SJCRH30 (cell line): ENCODE measurements around the genes EEFSEC and HMCES.

DNA sequence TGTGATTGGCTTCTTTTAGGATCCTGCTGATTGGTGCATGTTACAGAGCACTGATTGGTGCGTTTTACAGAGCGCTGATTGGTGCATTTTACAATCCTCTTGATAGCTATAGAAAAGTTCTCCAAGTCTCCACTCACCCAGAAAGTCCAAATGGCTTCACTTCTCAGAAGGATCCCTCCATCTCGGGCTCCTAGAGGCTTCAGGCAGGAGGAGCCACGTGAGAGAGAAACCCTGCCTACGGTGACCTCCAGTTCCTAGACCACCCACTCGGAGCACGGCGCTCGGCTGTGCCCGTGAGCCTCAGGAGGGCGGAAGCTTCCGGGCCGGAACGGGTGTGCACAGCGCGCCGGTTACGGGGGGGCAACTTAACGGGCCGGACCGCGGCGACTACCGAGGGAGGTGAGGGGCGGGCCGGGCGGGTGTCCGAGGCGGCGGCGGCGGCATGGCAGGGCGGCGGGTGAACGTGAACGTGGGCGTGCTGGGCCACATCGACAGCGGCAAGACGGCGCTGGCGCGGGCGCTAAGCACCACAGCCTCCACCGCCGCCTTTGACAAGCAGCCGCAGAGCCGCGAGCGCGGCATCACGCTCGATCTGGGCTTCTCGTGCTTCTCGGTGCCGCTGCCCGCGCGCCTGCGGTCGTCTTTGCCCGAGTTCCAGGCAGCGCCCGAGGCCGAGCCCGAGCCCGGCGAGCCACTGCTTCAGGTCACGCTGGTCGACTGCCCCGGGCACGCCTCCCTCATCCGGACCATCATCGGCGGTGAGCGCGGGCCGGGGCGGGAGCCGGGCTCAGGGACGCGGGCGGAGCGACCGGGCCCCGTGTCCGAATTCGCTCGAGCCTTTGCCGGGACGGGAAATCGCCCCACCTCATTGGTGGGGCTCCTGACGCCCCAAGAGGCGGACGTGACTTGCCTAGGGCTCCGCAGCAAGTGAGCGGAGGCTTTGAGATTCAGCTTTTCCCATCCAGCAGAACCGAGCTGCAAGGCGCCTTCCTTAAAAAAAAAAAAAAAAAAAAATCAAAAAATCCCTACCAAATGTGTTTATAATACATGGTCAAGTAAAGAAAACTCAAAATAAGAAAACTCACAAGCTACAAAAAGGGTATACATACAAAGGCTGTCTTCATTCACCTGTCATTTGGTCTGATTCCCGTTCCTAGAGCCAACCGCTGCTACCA, at the start of gene EEFSEC:
TSS of gene EEFSEC (plus strand) at position 416 of the 1,175 bp plus-strand sequence.
- RAMPAGE, long total RNA: no peak

DNA sequence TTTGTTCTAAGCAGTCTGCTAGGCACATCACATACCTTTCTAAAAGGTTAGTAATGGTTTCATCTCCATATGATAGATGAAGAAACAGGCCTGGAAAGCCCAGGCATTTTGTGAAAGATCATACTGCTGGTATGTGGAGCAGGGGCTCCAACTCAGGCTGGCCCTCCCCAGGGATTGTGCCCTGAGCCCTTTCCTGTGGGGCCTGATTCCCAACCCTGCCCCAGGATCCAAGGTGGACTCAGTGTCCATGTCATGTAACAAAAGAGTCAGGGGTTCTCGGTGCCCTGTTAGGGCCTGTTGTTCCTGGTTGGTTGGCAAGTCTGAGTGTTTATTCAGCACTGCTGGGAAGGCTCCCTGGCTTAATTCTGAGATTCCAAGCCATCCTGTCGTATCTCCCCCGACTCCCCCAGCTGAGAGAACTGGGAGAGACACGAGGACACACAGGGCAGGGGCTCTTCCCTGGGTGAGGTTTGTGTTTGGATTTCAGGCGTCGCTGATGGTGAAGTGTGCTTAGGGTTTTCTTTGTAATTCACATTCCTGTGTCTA, 78.2 kb downstream of the EEFSEC start:
- RAMPAGE, long total RNA: no peak

DNA sequence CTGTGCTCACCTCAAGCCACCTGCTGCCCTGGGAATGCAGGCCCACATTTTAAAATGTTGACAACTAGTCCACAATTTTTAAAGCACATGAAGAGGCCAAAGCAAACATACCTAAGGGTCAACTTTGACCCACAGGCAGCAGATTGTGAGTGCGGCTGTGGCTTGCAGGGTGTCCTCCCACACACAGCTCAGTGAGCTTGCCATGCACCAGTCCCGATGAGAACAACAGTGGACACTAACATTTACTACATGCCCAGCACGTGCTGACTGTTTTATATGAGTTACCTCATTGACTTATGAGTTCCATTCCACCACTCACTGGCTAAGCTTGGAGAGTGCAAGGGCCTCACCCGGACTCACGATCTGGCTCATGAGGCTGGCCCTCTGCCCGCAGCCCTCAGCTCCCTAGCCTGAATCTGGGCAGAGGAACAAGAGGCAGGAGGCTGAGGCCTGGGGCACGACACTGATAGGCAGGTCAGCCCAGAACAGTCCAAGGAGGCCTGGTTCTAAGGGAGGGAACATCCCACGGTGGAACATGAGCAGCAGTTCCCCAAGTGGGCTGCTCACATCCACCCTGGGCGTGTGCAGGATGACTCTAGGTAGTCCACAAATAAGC, 81.2 kb downstream of the DNAJB8 start:
- RAMPAGE, long total RNA: no peak

- RAMPAGE, long total RNA: no peak
These were observed 39.1 kb downstream of the DNAJB8 start for GRCh38 chr3:128427725-128427924.

- RAMPAGE, long total RNA: no peak
These were observed 33.6 kb downstream of the DNAJB8 start for GRCh38 chr3:128433021-128433548.

DNA sequence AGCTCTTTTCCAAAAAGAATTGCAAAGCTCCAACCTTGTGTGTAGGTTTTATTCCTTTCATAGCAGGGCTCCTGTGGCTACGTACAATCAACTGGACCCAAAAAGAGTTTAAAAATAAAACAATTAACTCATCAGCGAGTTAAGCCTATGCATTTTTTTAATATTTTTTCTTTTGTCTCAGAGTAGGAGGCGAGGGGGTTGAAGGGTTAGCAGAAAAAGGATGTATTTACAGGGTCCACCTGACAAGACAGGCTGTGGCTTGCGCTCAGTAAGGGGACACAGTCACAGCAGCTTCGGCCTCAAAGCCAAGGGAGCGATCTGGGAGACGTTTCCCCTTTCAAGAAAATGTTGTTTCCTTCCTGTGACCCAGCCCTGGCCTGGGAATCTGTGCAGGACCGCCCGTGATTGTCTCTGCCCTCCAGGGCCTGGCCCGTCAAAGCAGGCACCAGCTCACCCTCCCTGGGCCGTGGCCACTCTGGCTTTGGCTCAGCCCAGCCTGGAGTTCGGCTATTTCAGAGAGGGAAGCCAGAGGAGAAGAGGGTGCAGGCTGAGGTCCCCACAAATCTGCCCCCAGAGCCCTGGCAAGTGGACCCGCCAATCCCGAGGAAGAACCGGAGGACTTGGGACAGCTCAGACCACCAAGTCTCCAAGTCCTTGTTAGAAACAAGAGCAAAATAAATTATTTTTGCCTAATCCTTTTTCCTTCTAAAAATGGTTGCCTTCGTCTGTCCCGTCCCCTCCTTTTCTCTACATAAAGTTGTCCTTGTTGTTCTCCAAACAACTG, 12.8 kb downstream of the GATA2 start:
- RAMPAGE, long total RNA: no peak

- RAMPAGE, long total RNA: no peak
These were observed 9.2 kb upstream of the GATA2 start for GRCh38 chr3:128501933-128502820.

DNA sequence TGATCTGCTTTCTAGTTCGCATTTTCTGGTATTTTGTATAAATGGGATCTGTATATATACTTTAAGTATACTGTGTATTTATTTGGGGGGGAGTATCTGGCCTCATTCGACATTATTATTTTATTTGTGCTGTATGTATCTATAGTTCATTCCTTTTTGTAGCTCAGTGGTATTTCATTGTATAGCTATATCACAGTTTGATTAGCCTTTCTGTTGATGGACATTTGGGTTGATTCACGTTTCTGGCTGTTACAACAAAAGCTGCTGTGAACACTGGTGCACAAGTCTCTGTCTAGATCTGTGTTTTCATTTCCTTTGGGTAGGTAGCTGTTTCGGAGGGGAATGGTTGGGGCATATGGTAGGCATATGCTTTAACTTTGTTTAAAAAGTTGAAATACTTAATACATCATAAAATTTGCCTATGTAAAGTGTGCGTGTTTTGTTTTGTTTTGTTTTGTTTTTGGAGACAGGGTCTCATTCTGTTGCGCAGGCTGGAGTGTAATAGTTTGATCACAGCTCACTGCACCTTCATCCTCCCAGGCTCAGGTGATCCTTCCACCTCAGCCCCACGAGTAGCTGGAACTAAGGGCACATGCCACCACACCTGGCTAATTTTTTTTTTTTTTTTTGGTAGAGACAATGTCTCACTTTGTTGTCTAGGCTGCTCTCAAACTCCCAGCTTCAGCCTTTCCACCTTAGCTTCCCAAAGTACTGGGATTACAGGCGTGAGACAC, 42.3 kb downstream of the RAB7A start:
- RAMPAGE, long total RNA: no peak

GRCh38 chr3:128998518-128998987, 2.6 kb upstream of the EFCC1 start:
- RAMPAGE, long total RNA: no peak

- RAMPAGE, long total RNA: no peak
These were observed 841 bp downstream of the EFCC1 start for GRCh38 chr3:129001776-129002513.

DNA sequence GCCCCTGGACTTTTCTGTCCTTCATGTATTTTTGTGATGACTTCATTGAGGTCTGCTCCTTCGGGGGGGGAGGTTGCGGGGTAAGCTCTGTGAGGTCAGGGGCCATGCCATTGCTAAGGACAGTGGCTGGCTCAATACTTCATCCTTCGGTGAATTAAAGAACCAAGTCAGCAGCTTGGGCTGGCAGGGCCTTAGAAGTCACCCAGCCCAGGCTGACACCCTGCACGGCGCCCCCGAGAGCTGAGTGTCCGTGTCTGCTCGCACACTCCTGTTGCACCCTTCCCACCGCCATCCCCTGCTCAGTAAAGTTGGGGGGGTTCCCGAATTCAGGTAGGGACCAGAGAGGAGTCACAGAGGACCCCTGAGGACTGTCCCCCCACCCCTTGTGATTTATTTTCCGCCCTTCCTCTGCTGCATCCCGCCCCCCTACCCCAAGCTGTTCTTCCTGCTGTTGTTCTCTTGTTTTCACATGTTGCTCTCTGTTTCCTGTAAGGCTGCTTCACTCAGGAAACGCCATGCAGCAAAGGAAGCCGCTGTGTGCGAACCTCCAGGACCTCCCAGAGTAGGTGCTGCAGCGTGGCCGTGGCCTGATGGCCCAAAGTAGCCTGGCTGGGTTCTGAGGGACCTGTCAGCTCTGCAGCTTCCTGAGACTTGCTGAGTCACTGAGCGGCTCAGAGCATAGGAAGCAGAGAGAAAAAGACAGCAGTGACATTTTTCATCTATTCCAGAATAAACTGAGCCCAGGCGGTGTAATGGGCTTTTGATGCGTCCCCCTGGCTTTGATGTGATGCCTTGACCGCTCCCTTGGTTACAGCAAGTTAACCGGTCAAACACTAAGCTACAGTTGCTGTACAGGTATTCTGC, 14.5 kb downstream of the EFCC1 start:
- RAMPAGE, long total RNA: no peak

DNA sequence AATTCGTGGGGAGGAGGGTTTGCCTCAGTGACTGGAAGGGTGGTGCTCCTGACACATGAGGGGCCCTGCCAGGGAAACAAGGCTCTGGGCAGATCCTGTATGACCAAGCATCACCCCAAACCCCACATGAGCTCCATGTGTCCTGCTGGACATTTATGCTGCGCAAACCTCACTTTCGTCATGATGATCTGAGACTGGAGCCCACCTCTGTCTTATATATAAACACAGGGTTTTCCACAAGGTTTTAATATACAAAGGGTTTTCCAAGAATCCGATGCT, 19.9 kb downstream of the EFCC1 start:
- RAMPAGE, long total RNA: no peak

DNA sequence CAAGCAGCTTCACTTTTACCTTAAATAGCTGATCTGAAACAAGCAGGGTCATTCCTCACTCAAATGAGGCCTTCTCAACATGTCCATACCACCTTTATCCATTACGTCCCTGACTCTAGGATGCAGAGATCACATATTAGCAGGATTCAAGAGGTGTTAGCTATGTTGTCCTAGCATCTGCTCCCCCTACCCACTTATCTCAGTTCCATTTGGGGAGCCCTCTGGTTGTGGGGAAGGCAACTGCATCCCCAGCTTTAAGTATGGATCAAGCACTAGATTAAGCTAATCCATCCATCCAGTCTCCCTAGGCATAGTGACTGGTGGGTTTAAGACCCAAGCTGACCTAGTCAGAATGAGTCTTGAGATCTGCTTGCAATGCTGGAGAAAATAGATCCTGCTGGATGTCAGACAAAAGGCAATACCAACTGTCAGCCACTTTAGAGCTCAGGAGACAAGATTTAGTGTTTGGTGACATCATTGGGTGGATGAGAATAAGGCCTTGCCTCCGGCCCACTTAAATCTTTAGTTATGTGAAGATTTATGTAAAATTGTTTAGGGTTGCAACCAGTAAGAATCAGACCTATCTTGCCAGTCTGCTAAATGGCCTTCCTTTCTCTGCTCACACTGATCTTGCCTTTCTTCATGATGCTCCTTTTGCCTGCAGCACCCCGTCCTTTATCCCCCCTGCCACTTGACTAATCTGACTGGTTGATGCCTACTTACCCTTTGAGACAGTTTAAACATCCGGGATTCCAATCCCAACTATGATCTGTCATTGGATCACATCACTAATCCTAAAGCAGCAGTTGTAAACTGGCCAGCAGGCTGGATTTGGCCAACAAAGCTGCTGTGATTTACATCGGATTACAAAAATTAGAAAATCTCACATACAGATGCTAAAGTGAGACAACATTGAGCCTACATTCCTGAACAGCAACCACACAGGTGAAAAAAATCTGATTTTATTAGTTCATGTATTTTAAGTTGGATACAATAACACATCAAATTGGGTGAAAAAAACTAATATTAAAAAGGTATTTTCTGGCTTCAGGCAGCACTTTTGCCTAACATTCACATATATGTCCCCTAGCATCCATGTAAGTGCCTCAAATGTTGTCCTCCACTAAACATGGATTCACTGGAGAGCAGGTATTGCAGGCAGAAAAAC, 2.2 kb upstream of the ISY1 start:
- RAMPAGE, long total RNA: no peak

DNA sequence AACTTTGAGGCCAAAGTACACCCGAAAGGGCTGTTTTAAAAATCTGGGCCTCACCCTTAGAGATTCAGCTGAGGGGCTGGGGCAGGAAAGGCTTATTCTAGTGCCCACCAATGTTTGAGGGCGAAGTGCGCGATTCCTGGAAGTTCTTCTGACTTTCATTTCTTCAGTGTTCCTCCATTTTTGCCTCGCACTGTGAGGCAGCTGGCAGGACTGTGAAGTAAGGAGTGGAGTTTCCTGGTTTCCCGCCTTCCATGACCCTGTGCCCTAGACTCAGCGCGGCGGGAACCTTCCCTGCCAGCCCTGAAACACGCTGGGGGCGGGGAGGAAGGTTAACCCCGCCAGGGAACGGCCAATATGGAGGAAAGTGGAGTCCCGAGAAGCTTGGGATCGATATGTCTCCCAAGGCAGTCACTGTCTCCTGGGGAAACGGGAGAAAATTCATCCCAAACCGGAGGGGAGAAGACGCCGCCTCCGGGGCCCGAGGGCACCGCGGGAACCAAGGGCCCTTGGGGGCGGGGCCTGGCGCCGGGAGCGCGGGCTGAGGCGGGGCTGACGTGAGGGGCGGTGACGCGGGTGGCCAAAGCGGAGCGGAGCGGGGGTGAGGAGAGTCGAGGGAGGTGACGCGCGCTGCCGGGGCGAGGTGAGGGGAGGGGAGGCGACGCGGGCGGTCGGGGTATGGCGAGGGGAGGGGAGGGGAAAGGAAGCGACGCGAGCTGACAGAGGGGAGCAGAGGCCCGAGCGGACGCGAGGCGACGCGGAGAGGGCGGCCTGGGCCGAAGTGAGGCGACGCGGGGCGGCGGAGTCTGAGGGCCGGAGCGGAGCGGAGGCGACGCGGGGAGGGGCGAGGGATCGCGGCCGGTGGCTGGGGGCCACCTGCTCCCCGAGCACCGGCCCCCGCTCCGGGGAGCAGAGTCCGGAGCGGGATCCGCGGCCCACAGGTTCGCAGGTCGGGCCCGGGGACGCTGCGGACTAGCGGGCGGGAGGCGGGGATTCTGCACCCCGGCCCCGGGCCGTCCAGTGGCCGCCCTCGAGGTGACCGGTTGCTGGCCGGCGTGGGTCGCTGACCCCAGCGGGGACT, at the start of gene HMCES:
TSS of gene HMCES (plus strand) at position 605 of the 1,078 bp plus-strand sequence.
- RAMPAGE, long total RNA: no peak

DNA sequence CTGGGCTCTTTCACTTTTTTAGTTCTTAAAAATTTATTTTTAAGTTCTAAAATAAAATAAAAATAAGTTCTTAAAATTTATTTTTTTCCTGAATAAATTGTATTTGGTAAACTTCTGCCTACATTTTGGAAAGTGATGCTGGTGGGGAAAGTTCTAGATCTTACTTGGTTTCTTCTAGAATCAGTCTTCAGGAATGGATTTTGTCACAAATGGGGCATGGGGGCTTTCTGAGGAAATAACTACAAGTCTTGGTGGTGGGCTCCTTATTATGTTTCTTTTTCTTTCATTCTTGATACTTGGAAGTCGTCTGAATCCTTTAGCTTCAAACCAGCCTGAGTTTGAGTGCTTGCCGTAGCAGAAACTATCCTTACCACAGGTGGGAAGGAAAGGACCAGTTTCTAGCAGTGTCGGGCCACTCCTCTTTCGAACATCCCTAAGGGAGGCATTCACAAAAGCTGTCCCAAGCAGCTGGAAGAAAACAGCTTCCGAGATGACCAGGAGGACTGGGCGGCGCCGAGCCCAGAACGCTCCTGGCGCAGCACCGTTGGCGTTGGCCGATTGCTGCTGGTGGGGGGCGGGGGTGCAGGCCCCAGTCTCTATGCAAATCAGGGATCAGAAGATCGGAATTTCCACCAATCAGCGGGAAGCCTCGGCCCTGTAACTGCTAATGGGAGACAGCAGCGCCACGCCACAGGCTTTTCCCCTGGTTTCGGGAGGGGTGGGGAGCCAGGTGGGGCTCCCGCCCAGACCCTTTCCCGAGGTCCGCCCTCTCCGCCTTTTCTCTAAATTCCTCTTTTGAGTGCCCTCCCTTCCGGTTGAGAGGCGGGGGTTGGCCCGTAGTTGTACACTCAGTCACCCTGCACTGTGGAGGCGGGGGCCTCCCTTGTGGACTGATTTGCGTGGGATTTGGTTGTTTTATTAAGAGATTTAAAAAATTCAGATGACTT, 10.6 kb downstream of the H1-10 start:
- RAMPAGE, long total RNA: no peak

- RAMPAGE, long total RNA: no peak
These were observed 28.5 kb upstream of the H1-10 start for GRCh38 chr3:129344519-129345018.

DNA sequence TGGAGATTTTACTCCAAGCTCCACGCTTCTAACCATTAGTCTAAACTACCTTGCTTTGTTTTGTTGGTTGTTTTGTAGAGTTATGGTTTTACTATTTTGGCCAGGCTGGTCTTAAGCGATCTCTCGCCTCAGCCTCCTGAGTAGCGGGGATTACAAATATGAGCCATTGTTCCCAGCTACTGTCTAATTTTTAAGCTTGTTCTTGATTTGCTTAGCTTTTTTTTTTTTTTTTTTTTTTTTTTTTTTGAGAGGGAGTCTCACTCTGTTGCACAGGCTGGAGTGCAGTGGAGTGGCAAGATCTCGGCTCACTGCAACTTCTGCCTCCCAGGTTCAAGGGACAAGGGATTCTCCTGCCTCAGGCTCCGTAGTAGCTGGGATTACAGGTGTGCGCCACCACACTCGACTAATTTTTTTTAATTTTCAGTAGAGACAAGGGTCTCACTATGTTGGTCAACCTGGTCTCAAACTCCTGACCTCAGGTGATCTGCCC, 28.5 kb downstream of the EFCAB12 start:
- RAMPAGE, long total RNA: no peak

DNA sequence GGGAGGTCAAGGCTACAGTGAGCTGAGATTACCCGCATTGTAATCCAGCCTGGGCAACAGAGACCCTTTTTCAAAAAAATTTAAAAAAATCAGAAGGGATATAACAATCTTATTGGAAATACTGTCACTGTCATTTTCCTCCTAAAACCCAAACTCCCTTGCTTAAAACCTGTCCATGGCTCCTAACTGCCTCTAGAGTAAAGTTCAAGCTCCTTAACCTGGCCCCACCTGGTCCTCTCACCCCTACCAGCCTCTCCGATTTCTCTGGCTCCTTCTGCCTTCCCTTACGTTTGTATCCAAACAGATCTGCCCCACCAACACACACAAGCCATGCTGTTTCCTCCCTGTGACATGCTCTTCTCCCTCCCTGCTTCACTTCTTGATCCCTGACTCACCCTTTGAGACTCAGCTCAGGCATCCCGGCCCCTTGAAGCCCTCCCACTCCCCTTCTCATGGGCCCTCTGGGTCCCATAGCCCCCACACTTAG, 4.8 kb downstream of the EFCAB12 start:
- RAMPAGE, long total RNA: no peak

GRCh38 chr3:129429138-129429504, 685 bp upstream of the EFCAB12 start:
- RAMPAGE, long total RNA: no peak

- RAMPAGE, long total RNA: no peak
These were observed 1.1 kb upstream of the EFCAB12 start for GRCh38 chr3:129429505-129429871.